Skeletal muscle satellite cell (primary cell): ENCODE measurements around a stretch of chr4.

GRCh38 chr4:75844039-75844942 is 58.0 kb downstream of the PPEF2 start:
- CAGE, long polyA plus RNA, result no peak

- CAGE, long polyA plus RNA, result no peak
These were observed 10.3 kb downstream of the SDAD1 start for GRCh38 chr4:75980284-75981034.

DNA sequence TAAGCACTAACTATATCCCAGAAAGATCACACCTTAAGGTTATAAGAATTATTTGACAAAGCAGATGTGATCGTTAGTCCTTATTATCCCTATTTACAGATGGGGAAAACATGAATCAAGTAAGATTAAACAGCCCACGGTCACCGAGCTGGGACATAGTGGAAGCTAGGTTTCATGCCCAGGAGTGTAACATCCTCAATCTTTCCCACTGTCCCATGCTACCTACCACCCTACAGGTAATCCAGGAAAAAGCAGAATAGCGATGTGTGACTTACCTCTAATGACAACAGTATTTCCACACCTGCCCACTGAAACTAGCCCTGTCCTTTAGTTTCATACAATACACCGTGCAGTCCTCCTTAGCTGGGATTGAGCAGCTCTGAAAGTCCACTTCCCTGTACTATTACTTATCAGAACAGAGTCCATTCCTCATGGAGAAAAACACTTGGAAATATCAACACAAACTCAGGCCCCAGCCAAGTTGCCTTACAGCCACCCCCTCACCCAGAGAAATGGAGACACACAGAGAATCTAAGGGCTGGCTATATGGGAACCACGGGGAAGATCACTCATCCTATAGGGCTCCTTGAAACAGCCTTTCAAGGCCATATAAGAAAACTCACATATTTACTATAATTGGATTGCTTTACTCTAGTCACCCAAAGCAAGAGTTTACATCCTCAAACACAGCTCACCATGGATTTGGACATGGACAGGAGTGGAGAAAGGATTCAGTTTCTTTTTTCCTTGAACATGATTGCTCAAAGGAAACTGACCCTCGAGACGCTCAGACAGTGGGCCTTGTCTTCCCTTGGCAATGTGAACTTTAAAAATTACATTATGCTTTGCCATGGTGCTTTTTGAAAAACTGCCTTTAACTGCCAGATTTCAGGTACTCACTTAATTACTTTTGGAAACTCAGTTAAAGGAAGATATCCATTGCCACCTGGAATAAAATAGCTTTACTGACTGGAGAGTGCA is 1.8 kb downstream of the SCARB2 start:
- CAGE, long polyA plus RNA, result no peak

GRCh38 chr4:76307002-76307109 is 323 bp downstream of the STBD1 start:
- CAGE, long polyA plus RNA, result no peak

- CAGE, long polyA plus RNA, result no peak
These were observed 3.6 kb downstream of the STBD1 start for GRCh38 chr4:76310158-76310591.

GRCh38 chr4:76486816-76487258 is 51.8 kb downstream of the SHROOM3 start:
- CAGE, long polyA plus RNA, result no peak

DNA sequence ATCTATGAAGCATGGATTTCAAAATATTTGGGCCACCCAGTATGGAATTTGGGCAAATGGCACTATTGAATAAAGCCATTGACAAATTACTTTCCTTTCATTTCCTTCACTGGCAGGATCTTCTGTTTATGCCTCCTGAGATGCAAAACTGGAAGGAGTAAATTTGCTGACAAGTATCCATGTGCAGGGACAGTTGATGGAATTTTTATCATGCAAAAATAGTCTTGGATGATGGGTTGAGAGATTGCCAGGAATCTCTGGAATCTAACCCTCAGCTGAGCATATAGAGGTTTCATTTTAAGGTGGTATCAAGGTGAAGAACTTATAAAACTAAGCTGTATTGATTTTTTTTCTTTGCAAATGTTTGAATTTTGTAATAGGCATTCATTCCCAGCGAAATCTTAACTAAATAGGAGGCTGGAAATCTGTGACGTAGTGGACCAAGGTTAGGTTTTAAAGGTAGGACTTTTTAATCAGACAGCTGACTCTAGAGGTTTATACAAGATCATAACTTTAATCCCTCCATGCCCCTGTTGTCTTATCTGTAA is 101.1 kb downstream of the SHROOM3 start:
- CAGE, long polyA plus RNA, result no peak

DNA sequence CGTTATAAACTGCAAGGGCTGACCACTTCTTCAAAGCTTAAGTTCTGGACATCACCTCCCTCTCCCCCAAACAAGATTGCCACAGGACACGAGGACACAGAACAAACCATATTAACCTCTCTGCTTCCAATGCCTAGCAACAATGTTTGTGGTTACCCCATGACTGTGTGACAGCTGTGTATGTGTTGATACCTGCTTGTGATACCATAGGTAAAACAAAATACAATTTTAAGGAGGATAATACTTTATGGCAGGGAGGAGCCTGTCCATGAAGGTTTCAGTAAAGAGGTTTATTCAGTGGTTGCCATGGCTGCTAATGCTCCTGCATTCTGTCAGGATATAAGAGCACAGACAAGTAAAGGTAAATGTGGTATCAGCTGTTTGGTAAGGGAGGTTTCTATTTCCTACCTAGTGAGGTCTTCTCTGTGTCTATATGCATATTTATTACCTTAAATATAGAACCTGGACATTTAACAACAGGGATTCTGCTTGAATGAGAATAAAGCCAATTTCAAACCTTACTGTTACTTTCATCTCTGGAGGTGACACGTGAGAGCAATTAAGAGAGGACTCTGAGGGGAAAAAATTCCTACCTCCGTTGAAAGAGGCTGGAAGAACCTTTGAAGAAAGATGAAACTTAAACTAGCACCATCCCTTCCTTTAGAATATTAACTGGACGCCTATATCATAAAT is 209.8 kb downstream of the SOWAHB start:
- CAGE, long polyA plus RNA, result no peak

GRCh38 chr4:76753666-76754877 is 143.9 kb downstream of the SOWAHB start:
- CAGE, long polyA plus RNA, result no peak

DNA sequence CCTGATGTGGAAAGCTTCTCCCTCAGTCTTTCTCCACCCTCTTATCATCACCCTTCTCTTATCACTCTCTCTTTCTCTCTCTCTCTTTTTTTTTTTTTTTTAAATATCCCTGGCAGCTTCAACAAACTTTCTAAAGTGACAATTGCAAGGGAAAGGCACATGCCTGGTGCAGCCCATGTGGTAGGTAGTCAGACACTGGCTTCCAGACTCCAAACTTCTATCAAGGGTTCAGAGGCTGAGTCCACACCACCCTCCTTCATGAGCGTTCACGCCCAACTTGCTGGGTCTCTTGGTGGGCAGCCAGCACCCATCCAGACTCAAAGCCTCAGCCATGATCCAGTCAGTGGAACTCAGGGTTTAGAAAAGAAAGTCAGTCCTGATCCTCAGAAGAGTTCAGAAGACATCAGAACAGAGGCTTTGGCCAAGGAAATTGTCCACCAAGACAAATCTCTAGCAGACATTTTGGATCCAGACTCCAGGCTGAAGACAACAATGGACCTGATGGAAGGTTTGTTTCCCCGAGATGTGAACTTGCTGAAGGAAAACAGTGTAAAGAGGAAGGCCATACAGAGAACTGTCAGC is 141.5 kb downstream of the SOWAHB start:
- CAGE, long polyA plus RNA, result no peak

DNA sequence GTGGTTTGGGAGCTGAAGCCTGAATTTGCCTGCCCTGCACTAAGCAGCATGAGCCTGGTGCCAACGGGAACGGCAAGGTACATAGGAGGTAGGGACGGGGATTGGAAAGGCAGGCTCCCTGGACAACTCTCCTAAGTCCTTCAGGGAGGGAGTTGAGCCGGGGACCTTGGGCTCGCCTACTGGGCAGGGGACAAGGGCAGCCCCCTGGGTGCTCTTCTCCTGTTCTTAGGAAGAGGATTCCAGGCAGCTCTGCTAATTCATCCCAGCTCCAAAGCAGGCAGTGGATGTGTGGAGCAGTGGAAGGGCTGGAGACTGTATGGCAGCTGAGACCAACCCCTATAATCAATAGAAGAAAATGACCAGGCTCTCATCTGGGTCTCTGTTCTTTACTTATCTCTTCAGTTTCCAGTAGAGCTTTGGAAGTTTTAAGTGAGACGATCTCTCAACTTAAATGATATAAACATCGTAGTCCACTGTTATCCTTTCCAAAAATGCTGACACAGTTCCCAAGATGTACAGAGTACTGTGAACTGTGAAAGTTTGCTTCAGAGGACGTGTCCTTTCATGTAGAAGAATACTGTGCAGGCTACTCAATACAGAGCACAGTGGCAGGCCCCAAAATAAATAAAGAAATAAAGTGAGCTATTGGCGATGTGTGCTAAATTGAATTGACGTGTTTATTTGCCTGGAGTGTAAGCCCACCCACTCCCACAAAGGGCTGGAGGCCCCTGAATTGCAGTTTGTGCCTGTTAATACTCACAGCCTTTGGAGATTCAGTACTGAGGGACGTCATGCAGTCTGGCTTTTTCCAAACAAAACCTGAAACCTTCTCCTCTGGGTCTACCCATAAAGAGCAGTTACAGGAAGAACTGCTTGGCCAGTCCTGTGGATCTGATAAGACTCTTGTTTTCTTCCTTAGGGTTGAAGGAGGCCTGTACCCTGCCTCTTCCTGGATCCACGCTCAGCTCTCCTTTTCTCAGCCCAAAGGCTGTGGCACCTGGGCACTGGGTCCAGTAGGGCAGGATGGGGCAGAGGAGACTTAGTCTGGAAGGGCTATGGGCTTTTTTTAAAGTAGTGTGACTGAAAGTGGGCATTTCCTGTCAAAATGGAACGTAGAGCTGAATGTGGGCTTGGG is 66.2 kb downstream of the SOWAHB start:
- CAGE, long polyA plus RNA, result no peak

- CAGE, long polyA plus RNA, result no peak
These were observed 11.1 kb downstream of the SOWAHB start for GRCh38 chr4:76886791-76887235.

DNA sequence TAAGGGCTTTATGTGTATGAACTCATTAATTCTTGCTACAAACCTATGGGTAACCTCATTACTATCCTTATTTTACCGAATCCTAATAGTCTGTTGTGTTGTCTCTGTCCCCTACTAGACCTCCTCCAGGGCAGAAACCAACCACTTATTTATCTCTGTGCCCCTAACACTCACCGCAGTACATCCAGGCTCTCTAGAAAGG is 11.3 kb upstream of the SOWAHB start:
- CAGE, long polyA plus RNA, result no peak

DNA sequence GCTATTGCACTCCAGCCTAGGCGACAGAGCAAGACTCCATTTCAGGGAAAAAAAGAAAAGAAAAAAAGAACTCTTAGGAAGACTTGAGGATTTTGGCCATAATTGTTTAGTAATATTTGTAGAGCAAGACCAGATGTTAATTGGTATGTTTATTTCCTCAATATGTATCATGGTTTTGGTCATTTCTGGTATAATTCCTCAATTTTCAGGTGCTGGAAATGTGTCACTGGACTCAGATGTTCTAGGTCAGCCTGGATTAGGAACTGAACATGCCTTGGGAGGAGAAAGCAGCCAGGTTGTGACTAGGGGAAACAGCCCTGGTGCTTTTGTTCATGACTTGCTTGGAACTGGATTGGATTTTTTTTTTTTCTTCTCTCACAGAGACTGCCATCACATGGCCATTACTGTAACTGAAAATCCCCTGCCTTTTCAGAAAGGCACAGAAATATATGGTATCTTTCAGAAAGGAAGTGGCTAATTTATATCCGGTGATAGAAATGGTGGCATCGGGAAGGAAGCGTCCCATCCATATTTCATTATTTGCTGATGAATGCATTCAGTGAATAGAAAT is 34.5 kb downstream of the SEPTIN11 start:
- CAGE, long polyA plus RNA, result no peak

DNA sequence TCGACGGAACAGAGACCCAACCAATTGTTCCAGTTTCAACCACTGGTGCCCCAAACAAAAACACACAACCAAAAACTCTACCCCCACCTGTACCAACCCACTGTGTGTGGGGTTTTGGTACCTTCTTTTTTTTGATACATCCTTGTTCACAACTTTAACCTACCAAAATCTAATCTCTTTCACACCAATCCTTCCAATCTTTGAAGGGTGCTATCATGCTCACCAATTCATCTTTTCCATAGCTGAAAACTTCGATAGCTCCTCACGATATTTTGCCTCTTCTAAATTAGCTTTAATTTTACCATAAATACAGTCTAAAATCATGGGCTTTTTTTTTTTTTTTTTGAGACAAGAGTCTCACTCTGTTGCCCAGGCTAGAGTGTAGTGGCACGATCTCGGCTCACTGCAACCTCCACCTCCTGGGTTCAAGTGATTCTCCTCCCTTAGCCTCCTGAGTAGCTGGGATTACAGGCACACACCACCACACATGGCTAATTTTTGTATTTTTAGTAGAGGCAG is 6.0 kb downstream of the CCNI start:
- CAGE, long polyA plus RNA, result no peak

- CAGE, long polyA plus RNA, result no peak
These were observed 1.5 kb downstream of the CCNI start for GRCh38 chr4:77074329-77074648.

GRCh38 chr4:77152461-77152845 is 4.6 kb upstream of the CCNG2 start:
- CAGE, long polyA plus RNA, result no peak

DNA sequence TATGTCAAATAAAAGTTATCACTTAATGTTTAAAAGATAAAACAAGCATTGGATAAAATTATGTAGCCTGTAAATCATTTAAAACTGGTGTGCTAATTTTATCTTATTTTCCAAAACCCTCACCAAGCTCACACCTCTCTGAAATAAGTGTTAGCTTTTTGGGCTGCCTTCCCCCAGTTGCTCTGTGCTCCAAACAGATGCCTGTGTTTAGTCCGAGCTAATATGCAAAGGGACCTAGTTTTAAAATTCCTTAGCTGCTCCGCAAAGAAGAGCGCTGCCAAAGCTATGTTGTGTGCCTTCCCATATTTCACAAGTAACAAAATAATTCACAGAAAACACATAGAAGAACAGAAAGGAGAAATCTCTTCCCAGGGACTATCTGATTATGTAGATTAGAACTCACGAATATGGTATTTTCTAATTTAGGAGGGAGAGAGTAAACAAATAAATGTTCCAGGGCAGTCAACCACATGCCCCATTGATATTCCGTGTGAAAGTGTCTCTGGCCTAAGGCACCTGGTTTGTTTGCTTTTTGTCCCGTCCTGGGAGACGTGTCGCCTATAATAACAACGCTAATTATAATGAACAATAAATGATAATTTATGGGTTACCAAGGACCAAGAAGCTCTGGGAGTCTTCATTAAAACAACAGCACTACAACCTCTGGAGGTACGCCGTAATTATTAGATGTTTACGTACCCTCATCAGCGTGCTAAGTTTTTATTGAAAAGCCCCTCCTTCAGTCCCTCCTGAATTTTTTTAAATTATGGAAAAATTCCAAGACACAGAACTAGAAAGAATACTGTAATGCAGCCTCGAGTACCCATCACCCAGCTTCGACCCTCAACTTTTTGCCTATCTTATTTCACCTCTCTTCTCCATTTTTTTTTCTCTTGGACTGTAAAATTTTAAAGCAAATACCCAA is 1.2 kb upstream of the CCNG2 start:
- CAGE, long polyA plus RNA, result no peak

GRCh38 chr4:77157897-77158847 is 1.2 kb downstream of the CCNG2 start:
- CAGE, long polyA plus RNA, result no peak

DNA sequence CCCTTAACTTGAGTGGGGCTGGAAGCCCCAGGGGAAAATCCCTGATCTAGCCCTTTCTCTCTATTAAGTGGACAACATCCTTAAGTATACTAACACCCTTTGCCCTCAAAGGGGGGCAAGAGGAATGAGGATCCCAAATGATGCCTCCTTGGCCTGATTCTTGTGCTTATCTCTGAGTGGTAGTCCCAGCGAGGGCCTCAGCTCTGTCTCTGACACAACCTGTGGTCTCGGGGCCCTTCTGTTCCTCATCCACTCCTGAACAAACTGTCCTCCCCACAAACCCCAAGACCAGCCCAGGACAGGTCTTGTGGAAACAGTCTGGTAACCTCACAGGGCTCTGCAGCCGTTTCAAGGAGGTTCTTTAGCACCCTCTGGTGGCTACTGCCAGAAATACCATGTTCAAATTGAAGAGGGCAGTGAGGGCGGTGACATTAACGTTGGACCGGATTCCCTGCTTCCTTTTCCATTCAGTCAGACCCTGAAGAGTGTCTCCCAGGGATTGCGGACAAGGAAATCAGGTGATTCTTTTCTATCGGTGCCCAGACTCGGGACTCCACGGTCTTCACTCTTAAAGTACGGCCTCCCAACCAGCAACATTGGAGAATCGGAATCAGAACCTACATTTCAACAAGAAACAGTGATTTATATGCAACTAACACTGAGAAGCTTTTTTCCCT is 13.0 kb downstream of the CXCL13 start:
- CAGE, long polyA plus RNA, result no peak